Metastatic Liver Carcinoma in the Lung (tissue), 2 donors: ENCODE measurements around the gene UBASH3A.

- PRO-cap, 2 experiments, result no peak in any of the 2 experiments
Measured at GRCh38 chr21:42250380-42251013, 31.6 kb downstream of the ABCG1 start.

- PRO-cap, 2 experiments, result peak in 1 of 2 experiments; most common minus-strand start chr21:42263057 (in 1)
Measured at GRCh38 chr21:42262803-42263338, 43.9 kb downstream of the ABCG1 start.

DNA sequence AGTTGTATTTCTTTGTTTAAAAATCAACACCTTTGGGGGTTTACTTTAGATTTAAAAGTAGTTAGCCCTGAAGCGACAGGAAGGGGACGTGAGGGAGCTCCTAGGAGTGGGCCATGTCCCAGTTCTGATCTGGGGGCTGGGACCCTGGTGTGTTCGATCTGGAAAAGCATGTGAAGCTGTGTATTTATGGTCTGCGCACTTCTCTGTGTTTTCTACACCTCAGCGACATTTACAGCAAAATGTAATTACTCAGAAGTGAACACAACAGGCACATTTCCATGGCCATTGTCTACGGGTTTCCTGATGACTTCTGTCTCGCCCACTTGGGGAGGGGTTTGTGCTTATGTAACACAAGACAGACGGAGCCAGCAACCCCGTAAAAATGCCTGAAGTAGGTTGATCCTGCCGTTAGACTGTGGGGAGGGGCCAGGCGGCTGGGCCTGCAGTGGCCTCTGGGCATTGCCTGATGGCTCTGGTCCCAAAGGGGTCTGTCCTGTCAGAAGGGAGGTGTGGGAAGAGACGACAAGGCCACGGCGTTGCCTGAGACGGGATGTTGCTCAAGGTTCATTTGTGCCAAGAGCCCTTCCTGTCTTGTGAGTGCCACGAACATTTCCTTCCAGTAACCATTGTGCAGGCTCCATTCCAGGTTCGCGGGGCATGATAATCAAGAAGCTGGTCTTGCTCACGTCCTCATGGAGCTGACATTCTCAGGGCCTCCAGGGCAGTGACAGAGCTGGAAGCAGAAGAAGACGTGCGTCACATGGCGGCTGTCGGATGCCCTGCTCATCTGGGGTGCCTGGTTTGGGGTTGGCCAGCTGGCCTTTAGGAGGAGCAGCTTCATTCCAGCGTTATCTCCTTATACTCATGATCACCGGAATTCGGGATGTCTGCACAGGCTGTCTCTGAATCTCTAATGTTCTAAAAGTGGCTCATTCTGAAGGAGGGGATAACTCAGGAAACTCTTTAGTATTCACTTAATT lies 44.7 kb downstream of the ABCG1 start:
- PRO-cap, 2 experiments, result no peak in any of the 2 experiments

GRCh38 chr21:42298090-42298974 lies 16.9 kb downstream of the TFF3 start:
- PRO-cap, 2 experiments, result no peak in any of the 2 experiments

DNA sequence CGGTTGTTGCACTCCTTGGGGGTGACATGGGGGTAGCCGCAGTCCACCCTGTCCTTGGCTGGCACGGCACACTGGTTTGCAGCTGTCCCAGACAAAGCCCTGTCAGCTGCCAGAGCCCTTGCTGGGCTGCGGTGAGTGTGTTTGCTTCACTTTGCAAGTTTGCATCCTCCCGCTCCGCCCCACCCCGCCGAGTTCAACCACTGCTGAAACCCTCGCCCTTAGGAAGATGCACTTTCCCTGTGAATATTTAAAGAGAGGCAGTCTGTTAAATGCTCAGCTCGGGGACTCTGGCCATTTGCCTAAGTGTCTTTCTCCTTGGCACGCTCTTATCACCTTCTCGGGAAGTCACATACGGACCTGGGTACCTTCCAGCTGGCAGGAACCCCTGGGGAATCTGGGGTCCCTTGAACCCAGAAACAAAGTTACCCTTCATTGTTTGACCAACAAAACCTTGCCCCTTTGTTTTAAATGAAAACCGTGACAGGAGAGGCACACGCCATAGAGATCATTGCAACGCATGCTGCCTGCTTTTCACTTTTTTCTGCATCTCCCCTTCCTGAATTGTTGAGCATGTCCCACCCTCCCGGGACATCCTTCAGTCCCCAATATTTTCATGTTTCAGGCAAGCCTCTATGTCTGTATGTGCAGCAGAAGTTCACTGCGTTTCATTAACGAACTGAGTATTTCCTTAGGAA lies 1.5 kb downstream of the TFF3 start:
- PRO-cap, 2 experiments, result no peak in any of the 2 experiments

DNA sequence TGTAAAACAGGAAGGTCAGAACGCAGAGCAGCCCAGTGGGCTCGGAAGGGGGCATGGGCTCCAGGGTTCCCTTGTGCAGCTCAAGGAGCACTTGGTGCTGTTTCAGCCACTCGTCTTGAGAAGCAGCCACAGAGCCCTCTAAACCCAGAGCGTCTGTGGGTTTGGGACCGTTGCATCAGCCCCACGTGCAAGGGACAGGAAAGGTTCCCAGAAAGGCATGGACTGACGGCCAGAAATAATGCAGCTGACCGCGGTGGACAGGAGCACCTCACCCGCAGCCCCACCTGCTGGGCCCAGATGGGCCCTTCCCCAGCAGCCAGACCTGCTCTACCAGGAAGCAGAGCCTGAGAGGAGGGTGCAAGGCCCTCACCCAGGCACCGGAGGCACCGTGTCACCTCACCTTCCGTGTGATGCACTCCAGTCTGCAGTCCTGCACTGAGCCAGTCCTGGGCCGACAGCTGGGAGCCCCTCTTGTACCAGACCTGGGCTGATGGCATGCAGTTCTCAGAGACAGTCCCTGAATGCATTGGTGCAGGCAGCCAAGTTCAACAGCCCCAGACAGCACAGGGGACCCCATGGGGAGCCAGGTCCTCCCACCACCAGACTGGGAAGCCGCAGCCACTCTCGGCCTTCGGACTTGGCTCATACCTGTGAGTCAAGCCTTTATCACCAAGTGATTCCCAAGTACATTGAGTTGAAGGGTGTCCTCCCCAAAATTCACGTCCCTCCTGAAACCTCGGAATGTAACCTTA lies 4.8 kb upstream of the TFF3 start:
- PRO-cap, 2 experiments, result no peak in any of the 2 experiments

DNA sequence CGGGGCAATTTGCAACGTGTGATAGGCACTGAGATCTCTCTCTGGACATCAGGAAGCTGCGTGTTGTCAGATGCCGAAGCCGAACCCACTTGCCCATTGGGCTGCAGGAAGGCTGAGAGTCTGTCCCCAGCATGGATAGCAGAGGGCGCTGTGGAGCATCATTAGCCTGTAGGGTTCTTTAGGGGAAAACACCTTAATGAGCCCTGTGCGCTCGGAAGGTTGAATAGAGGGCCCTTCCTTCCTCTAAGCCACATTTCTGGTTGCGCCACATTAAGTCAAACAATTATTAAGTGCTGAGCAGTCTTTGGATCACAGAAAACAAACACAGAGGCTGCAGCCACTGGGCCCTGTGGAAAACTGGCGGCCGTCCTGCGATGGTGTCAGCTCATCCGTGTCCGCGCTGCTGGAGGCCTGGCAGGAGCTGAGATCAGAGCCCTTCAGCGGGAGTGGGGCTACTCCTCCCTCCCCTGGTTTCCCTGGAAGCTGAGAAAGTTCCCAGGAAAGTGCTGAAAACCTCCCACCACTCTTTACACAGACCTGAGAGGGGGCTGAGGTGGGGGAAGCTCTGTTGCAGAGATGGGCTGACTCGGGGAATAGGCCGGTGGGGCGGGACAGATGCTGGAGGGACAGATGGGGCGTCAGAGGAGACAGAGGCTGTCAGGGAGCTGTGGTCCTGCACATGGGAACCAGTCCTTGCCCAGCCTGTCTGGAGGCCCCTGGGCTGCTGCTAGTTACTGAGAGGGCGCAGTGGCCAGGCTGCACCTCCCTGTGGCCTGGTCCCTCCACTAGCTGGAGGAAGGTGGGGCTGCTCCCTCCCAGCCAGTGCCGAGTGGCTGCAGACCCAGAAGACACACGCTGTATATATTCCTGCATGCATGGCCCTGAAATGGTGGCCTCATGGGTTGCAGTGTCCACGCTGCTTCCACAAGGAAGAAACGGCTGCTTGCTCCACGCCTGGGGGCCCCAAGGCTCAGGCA lies 12.6 kb downstream of the TFF2 start:
- PRO-cap, 2 experiments, result no peak in any of the 2 experiments

DNA sequence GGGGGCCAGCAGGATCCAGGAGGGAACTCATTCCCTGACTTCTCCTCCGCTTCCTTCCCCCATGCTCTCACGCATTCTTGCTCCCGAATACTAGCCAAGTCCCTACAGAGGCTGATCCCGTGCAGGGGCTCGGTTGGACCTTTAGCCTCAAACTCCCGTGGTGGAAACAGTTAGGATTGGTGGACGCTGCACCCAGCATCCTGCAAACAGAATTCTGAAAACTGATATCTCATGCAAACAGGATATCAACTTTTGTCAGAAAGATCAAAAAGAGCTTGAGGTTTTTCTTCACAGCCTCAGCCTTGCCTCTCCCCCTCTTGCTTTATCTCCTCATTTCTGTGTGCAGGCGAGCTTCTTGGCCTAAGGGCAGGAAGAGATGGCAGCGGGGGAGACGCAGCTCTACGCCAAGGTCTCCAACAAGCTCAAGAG lies at the start of gene UBASH3A:
Gene UBASH3A (plus strand): TSS at position 333 of the 429 bp plus-strand sequence.
- PRO-cap, 2 experiments, result peak in 2 of 2 experiments; most common plus-strand start position 353 of the sequence (in 2)

- PRO-cap, 2 experiments, result no peak in any of the 2 experiments
Measured at GRCh38 chr21:42455832-42456352, 40.1 kb downstream of the RSPH1 start.

GRCh38 chr21:42473889-42474545 lies 22.0 kb downstream of the RSPH1 start:
- PRO-cap, 2 experiments, result no peak in any of the 2 experiments

GRCh38 chr21:42527201-42528411 lies 14.0 kb downstream of the SLC37A1 start:
- PRO-cap, 2 experiments, result peak in 1 of 2 experiments; most common plus-strand start chr21:42527963 (in 1); most common minus-strand start chr21:42527920 (in 1)

DNA sequence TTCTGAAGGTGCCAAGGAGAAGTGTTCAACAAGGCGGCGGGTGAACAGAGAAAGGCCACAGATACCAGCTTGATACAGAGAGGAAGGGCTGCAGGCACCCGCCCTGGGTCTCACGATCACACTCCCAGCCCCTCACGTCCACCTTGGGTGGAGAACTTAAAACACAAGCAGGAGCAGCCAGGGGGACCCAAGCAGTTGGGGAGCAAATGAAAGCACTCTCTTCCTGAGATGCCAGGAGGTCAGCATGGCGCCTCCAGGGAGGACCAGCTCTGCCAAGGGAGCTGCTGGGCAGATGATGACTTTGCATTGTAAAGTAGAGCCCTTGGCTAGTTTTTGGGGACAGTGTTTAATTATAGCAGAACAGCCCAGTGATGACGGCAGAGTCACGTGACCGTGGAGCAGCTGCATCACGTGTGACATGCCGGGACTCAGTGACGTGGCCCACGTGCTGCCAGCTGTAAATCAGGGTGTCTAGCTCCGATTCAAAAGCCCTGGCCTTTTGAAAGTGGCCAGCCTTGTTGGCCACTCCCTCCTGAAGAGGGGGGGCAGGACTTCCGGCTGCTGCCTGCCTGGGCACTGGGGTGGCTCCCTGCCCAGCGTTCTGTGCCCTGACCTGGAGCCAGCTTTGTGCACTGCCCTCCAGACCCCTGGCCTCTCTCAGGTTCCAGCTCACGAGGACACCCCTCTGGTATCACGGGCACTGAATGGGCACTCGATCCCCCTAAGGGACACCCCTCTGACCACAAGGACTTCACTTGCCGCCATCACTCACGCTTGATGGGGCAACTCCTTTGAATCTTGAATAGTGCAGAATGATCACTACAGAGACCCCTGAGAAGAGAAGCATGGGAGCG lies 19.1 kb downstream of the SLC37A1 start:
- PRO-cap, 2 experiments, result peak in 1 of 2 experiments; most common plus-strand start position 599 of the sequence (in 1); most common minus-strand start position 501 of the sequence (in 1)

- PRO-cap, 2 experiments, result no peak in any of the 2 experiments
Measured at GRCh38 chr21:42536287-42536584, 22.6 kb downstream of the SLC37A1 start.

GRCh38 chr21:42561501-42562367 lies 48.1 kb downstream of the SLC37A1 start:
- PRO-cap, 2 experiments, result no peak in any of the 2 experiments

GRCh38 chr21:42630605-42631060 lies 22.8 kb upstream of the PDE9A start:
- PRO-cap, 2 experiments, result peak in 1 of 2 experiments; most common plus-strand start chr21:42630909 (in 1)

- PRO-cap, 2 experiments, result no peak in any of the 2 experiments
Measured at GRCh38 chr21:42674252-42674918, 21.0 kb downstream of the PDE9A start.

GRCh38 chr21:42830814-42831414 lies 48.4 kb downstream of the WDR4 start:
- PRO-cap, 2 experiments, result no peak in any of the 2 experiments

GRCh38 chr21:42865589-42866418 lies 13.5 kb downstream of the WDR4 start:
- PRO-cap, 2 experiments, result no peak in any of the 2 experiments

- PRO-cap, 2 experiments, result peak in 2 of 2 experiments; most common plus-strand start chr21:43107137 (in 2)
Measured at GRCh38 chr21:43106714-43107415, 505 bp downstream of the U2AF1 start.

DNA sequence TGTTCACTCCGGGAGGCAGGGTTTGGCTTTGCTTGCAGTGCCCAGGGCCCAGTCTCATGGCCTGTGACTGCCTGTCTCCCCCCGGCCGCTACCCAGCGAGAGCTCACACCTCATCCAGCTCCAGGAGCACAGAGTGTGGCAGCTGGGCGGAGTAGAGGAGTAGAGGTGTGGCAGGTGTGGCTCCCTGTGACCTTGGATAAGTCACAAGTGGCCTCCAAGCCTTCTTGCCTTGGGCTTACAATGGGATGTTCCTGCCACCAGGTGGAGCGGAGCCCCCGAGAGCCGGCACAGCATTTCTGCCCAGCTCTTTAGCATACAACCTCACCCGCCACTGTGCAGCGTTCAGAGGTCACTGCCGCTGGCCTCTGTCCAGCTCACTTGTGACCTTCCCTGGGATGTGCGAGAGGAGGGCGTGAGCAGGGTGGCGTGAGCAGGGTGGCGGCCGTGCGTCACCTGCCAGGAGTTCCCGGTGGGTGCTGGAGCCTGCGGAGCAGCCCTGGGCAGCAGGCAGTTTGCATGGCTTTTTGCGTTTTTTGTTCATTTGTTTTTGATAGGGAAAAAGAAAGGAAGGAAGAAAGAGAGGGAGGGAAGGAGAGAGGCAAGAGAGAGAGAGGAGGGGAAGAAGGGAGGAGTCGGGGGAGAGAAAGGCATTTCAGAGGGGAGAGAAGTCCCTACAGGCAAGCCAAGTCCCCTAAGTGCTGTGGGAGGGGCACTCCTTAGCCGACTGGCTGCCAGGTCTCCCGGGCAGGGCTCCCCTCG lies 42.5 kb downstream of the CRYAA start:
- PRO-cap, 2 experiments, result peak in 2 of 2 experiments; most common plus-strand start position 459 of the sequence (in 2); most common minus-strand start position 333 of the sequence (in 1)